Ovary (tissue), 7 donors: ENCODE measurements around a stretch of chr4.

GRCh38 chr4:37889595-37890398, 1.1 kb upstream of the TBC1D1 start:
- PRO-cap, 7 experiments, result peak in 7 of 7 experiments; most common plus-strand start chr4:37889967 (in 4); most common minus-strand start chr4:37889895 (in 7)
- RAMPAGE, long total RNA, 2 experiments, result no peak in any of the 2 experiments

- PRO-cap, 7 experiments, result no peak in any of the 7 experiments
- RAMPAGE, long total RNA, 2 experiments, result no peak in any of the 2 experiments
Measured at GRCh38 chr4:37976388-37976889, 16.2 kb downstream of the PTTG2 start.

DNA sequence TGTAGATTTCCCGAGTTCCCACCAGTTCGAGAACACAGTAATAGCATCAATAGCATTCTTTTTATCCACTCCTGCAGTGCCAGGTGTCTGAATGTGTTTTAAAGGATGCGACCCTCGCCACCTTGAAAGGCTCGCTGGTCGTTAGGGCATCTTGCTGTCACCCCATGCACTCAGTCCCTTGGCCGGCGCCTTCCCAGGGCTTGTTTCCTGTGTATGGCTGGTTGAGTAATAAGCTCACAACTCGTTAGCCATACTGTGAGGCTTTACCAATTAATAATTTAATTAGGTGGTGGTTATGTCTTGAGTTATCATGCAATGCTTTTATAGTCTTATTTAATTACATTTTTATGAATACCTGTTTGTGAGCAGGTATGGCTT, 18.0 kb downstream of the PTTG2 start:
- PRO-cap, 7 experiments, result no peak in any of the 7 experiments
- RAMPAGE, long total RNA, 2 experiments, result no peak in any of the 2 experiments

GRCh38 chr4:38050419-38050928, 90.3 kb downstream of the PTTG2 start:
- PRO-cap, 7 experiments, result peak in 2 of 7 experiments; most common plus-strand start chr4:38050812 (in 2)
- RAMPAGE, long total RNA, 2 experiments, result no peak in any of the 2 experiments

- PRO-cap, 7 experiments, result peak in 1 of 7 experiments; most common plus-strand start chr4:38051286 (in 1); most common minus-strand start chr4:38051071 (in 1)
- RAMPAGE, long total RNA, 2 experiments, result no peak in any of the 2 experiments
Measured at GRCh38 chr4:38050929-38051485, 90.8 kb downstream of the PTTG2 start.

DNA sequence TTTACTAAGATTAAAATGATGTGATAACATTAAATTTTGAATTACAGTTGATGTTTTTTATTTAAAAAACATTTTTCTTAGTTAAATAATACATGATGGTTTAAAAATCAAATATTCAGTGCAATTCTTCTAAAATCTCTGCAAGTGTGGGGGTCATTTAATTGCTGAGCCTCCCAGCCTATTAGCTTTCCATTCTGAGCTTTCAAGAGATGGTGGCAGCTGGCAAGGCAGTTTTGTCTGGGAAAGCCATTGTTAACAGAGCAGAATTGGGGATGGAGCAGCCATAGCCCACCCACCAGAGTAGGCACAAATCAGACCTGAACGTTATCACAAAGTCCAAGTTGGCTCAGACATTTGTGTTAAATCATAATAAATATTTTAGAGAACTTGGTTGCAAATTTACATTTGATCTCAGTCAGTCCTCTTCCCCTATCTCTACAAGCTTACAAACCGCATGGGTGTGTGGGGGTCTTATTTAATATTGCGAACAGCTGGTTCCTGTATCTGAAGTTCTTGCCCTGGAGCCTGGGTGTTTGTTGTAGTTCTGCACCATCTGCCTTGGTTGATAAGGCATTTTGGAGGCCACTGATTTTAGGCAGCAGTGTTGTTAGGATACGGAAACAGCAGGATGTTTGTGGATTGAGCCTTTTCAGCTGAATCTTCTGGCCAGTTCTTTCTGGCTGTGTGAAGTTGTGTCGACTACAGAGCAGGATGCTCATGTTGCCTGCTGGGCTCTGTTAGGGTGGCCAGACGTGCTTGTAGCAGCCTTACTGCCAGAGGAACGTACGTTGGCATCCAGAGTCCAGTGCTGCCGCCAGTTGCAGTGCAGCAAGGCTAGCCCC, 134.0 kb downstream of the PTTG2 start:
- PRO-cap, 7 experiments, result peak in 5 of 7 experiments; most common plus-strand start position 669 of the sequence (in 3); most common minus-strand start position 447 of the sequence (in 5)
- RAMPAGE, long total RNA, 2 experiments, result no peak in any of the 2 experiments

GRCh38 chr4:38131255-38132098, 171.3 kb downstream of the PTTG2 start:
- PRO-cap, 7 experiments, result no peak in any of the 7 experiments
- RAMPAGE, long total RNA, 2 experiments, result no peak in any of the 2 experiments

- PRO-cap, 7 experiments, result no peak in any of the 7 experiments
- RAMPAGE, long total RNA, 2 experiments, result no peak in any of the 2 experiments
Measured at GRCh38 chr4:38157315-38157935, 197.2 kb downstream of the PTTG2 start.

- PRO-cap, 7 experiments, result no peak in any of the 7 experiments
- RAMPAGE, long total RNA, 2 experiments, result no peak in any of the 2 experiments
Measured at GRCh38 chr4:38528889-38530278, 134.6 kb upstream of the KLF3 start.

GRCh38 chr4:38666742-38668098, 3.2 kb downstream of the KLF3 start:
- PRO-cap, 7 experiments, result peak in 7 of 7 experiments; most common plus-strand start chr4:38667340 (in 5); most common minus-strand start chr4:38667229 (in 4)
- RAMPAGE, long total RNA, 2 experiments, result start-site peak on the minus strand in 1 of 2 experiments, at chr4:38667226-38667230 at its widest, 10 reads per replicate

DNA sequence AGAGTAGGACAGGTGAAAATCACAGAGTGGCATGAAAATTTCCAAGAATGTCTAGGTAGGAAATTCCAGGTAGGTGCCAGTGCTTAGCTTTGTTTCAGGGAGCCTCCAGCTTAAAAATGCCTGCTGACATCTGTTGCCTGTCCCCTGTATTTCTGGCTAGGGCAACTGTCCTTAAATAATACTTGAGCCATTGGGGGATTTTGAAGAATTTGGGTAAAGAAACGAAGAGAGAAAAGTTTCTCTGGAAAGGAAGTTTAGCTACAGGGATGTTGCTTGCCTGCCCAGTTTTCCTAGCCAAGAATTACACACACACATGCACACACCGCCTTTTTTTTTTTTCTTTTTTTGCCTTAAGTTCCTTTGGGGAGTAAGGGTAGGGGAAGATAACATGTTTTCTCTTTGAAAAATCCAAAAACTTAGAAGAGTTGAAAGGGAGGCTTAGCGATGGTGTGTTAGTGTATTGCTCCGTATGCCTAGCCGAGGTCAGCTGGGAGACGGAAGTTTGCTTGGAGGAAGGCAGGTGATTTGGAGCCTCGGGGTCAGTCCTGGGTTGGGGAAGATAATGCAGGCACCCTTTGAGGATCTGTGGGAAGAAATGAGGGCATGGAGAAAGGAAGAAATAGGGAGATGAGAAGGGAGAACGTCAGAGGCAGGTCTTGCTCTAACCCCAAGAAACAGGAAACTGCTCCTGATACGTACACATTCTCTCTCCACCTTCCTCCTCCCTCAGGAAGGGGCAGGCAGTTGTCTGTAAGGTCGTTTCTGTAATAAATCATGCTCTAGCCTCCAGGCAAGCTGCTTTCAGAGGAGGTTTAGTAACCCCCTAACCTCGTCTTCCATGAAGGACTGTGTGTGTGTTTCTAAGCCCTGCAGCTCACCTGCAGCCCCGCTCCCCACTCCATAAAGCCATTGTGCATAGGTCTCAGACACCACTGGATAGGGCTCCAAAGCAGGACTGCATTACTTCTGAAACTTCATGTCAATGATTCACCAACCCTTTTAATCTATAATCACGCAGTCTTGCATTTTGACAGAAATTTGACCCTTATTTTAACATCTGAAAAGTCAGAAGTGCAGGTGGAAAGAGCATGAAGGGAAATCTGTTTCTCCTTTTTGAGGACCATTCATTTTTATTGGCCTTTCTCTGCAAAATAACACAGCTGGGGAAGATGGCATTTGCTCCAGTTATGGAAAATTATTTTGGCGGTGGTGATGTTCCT, 10.5 kb downstream of the KLF3 start:
- PRO-cap, 7 experiments, result peak in 5 of 7 experiments; most common plus-strand start position 419 of the sequence (in 5); most common minus-strand start position 289 of the sequence (in 4)
- RAMPAGE, long total RNA, 2 experiments, result no peak in any of the 2 experiments

DNA sequence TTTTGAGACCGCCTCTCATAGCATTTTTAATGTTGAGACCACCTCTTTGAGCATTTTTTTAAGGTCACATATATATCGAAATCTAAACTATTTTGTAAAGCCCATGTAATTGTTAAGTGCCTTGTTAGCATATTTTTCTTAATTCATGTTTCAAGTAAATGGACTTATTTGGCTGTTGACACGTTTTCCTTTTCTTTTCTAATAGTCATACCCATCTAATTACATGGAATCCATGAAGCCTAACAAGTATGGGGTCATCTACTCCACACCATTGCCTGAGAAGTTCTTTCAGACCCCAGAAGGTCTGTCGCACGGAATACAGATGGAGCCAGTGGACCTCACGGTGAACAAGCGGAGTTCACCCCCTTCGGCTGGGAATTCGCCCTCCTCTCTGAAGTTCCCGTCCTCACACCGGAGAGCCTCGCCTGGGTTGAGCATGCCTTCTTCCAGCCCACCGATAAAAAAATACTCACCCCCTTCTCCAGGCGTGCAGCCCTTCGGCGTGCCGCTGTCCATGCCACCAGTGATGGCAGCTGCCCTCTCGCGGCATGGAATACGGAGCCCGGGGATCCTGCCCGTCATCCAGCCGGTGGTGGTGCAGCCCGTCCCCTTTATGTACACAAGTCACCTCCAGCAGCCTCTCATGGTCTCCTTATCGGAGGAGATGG, 24.5 kb downstream of the KLF3 start:
- PRO-cap, 7 experiments, result no peak in any of the 7 experiments
- RAMPAGE, long total RNA, 2 experiments, result no peak in any of the 2 experiments

GRCh38 chr4:38804114-38804694, 387 bp downstream of the TLR1 start:
- PRO-cap, 7 experiments, result peak in 2 of 7 experiments; most common plus-strand start chr4:38804231 (in 1)
- RAMPAGE, long total RNA, 2 experiments, result no peak in any of the 2 experiments

DNA sequence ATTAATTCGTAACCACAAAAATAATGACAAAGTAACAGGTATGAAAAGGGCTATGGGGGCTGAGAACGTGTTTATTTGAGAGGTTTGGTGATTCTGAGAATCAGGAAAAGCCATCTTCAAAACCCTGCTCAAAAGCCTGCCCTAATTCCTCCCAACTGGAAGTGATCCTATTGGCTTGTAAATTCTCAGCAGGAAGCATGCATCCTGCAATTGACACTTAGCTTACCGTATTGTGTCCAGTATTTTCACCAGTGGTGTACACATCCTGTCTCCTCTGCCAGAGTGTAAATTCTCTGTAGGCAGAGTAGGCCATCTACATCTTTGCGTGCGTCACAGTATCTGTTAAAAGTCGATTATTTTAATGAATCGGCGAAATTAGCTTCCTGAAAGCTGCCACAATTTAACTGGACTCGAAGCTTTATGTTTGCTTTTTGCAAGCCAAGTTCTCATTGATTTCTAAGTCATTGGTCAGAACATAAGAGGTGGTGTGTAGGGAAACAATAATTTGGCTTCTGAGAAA, 67.0 kb downstream of the TMEM156 start:
- PRO-cap, 7 experiments, result no peak in any of the 7 experiments
- RAMPAGE, long total RNA, 2 experiments, result no peak in any of the 2 experiments

DNA sequence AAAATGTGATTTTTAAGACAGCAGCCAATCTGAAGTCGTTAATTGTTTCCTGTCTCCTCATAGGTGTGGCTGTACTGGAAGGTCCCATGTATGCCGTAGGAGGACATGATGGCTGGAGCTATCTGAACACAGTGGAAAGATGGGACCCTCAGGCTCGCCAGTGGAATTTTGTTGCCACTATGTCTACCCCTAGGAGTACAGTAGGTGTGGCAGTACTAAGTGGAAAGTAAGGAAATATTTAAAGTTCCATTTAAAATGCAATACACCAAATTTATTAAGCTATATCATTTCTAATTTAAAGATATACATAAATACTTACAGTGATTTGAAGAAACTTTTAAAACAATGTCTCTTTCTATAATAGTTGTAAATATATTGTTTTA, 45.5 kb downstream of the KLHL5 start:
- PRO-cap, 7 experiments, result no peak in any of the 7 experiments
- RAMPAGE, long total RNA, 2 experiments, result no peak in any of the 2 experiments

DNA sequence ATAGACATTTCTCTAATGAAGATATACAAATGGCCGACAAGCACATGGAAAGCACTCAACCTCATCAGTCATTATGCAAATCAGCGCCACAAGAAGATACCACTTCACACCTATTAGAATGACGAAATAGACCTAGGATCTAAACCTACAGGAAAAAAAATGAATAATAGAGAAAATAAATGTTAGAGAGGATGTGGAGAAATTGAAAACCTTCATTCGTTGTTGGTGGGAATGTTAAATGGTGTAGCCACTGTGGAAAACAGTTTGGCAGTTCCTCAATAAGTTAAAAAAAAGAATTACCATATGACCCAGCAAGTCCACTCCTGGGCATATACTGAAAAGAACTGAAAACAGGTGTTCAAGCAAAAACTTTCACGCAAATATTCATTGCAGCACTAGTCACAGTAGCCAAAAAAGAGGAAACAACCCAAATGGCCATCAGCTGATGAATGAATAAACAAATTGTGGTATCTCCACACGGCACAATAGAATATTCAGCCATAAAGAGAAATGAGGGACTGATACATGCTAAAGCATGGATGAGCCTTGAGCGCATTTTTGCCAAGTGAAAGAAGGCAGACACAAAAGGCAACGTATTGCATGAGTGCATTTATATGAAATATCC, 57.2 kb upstream of the WDR19 start:
- PRO-cap, 7 experiments, result no peak in any of the 7 experiments
- RAMPAGE, long total RNA, 2 experiments, result no peak in any of the 2 experiments

DNA sequence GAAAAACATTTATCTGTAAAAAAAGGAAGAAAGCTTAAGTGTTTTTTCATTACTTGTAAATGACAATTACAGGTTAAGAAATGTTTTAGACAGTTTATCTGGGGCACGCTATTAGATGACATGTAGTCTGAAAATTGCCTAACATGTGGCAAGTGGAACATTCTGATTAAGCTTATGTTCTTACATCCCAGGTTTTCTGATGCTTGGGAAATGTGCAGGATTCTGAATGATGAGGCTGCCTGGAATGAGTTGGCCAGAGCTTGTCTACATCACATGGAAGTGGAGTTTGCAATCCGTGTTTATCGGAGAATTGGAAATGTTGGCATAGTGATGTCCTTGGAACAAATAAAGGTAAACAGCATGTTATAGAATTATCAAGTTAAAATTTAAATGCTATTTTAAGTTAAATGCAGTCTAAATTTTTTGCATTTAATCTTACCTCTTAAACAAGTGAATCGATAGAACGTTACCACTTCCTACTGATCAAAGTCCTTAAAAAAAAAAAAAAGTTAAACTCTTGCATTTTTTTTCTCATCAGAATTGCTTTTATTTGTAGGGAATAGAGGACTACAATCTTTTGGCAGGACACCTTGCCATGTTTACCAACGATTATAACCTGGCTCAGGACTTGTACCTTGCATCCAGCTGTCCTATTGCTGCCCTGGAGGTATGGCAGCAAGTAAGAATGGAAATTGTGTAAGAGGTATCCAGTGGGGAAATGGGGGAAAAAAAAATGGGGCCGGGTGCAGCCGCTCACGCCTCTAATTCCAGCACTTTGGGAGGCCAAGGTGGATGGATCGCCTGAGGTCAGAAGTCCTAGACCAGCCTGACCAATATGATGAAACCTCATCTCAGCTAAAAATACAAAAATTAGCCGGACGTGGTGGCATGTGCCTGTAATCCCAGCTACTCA, 49.5 kb downstream of the WDR19 start:
- PRO-cap, 7 experiments, result no peak in any of the 7 experiments
- RAMPAGE, long total RNA, 2 experiments, result no peak in any of the 2 experiments

DNA sequence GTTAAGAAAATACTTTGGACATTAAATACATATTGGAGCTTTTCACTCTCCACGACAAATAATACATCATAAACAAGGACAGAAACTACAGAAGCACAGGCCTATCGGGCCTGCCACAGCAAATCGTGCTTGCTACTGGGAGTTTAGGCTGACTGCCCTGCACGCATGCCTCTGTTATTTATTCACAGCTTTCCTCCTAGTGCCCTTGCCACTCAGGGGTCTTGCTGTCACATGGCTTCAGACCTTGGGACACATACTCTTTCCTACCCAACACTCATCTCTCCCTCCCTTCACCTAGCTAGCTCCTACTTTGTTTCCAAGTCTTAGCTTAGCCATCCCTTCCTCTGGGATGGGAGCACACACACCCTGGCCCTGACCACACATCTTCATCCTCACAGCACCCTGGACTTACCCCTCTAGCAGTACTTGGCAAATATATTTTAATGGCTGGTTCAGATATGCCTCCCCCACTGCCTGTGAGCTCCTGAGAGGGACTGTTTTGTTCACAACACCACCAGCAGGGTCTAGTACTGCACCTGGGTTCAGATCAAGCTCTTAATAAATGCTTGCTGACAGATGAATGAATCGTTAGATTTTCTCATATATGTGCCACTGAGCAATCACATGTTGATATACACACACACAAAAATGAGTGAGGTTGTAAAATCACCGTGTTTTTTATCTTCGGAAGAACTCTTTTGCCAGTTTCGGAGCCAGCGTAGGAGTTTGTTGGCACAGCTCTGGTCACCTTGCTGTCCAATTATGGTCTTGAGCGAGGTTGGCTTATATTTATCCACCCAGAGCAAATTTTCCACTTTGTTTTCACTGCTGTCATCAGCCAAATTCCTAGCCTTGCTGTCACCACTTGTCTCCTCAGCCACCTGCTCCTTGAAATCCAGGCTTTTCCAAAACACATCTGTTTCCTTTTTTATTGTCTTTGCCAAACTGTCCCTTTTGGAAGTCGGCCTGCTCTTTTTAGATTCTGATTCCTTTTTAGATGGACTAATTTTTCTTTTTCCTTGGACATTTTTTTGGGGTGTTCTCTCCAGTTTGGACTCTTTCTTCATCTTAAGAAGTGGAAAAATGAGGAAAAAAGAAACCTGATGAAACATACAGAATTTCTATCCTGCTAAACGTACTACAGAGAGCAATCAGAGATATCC, 57.8 kb downstream of the RFC1 start:
- PRO-cap, 7 experiments, result no peak in any of the 7 experiments
- RAMPAGE, long total RNA, 2 experiments, result no peak in any of the 2 experiments

DNA sequence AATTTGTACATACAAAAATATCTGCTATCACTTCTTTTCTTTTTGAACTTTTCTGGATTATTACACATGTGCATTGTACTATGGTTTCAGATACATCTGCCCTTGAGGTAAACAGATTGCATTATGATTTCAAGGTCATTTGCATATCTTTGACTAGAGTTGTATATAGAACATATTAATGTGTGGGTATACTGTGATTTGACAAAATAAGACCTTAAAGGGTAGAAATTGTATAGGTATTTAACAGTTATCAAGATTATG, 2.2 kb downstream of the KLB start:
- PRO-cap, 7 experiments, result no peak in any of the 7 experiments
- RAMPAGE, long total RNA, 2 experiments, result no peak in any of the 2 experiments

- PRO-cap, 7 experiments, result no peak in any of the 7 experiments
- RAMPAGE, long total RNA, 2 experiments, result no peak in any of the 2 experiments
Measured at GRCh38 chr4:39410300-39411016, 3.7 kb downstream of the KLB start.